Brain (tissue), 1 donor: Measurements from ENCODE around the genes CX3CL1 and USB1.

DNA sequence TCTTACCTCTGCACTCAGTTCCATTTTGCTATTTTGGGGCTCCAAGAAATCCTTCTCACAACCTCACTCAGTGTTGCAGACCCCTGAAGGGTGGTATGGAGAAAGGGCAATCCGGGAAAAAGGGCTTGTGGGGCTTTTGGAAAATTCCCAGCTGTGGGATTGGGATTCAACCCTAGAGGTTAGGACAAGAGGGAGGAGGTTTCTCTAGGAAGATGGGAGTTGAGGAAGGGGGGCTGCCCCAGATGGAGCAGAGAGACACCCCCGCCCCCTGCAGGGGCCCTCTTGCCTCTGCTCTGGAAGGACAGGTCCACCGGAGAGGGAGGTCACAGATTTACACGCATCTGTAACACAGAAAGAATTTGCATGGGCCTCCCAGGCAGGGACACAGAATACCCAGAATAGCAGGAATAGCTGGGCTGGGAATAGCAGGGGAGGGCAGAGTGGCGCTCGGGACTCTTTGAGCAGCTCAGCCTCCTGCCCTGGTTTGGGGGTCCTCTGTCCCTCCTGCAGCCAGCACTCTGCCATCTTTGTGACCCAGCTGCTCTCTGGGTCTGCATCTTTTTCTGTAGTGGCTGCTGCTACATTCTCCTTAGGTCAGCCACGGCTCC is 33.7 kb upstream of the PLLP start:
- RRBS = no CpG with 5 or more reads among the region's 7 CpGs

- RRBS = 0% methylated on average over 2 of the region's 30 CpGs
Observed at GRCh38 chr16:57372075-57373218, at the start of gene CX3CL1. CX3CL1 (plus strand) TSS chr16:57372490.

- RRBS = no CpG with 5 or more reads among the region's 17 CpGs
Observed at GRCh38 chr16:57379224-57380009, 7.1 kb downstream of the CX3CL1 start.

GRCh38 chr16:57384470-57384883 is 12.2 kb downstream of the CX3CL1 start:
- RRBS = no CpG with 5 or more reads among the region's 5 CpGs

GRCh38 chr16:57413202-57414023 is 8.8 kb downstream of the CCL17 start:
- RRBS = 85% methylated on average over 2 of the region's 11 CpGs

- RRBS = no CpG with 5 or more reads among the region's 5 CpGs
Observed at GRCh38 chr16:57486929-57487545, 744 bp upstream of the DOK4 start.

DNA sequence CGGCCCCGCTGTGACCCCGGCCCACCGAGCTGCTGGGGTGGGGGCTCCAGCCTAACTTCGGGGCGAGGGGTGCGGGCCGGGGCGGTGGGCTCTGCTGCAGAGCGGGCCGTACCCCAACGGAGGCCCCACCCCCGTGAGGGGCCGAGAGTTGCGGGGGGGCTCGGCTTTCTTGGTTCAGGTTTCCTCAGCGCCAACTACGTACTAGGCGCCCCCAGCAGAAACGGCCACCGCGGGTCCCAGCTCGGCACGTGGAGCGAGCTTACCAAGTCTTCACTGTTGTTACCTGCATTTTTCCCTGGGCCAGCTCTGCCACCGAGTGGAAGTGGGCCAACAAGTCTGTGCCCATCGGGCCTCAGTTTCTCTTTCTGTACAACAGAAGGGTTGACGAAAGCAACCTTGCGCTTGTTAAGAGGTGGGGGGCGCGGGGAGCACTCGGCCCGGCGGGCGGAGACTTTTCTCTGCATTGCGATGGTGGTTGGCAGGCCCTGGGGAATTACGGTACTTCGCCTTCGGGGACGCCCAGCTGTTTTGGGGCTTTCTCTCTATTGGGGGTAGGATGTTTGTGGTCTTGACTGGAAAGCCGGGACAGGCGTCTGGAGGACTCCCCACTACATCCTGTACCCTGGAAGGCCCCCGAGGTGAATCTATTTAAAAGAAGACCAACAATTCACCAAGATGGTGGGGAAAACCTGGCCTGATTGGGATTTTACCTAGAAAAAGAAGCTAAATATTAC is 473 bp upstream of the CCDC102A start:
- RRBS = under 1% methylated on average over 8 of the region's 43 CpGs

DNA sequence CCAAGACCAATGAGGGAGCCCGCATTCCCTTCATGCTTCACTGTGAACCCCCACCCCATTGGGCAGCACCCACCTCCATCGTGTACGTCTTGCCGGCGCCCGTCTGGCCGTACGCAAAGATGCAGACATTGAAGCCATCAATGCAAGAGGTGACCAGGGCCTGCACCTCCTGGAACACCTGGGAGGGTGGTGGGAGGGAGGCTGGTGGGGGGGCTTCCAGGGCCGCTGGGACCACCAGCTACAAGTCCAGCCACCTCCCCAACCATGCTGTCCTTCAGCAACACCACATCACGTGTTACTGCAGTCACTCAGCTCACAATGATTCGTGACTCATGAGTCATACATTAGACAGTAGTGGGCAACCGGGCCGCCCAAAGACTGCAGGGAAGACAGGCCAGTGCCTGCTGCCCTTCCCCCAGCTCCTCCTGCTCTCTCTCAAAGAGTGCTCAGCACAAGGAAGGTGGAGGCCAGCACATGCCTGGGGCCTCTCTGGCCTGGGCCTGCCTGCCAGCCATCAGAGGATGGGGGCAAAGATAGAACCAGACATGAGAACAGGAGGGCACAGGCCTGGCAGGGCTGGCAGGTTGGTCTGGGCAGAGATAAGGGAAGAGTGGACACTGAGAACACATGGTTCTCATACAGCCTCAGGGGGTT is 28.6 kb downstream of the KATNB1 start:
- RRBS = no CpG with 5 or more reads among the region's 13 CpGs

DNA sequence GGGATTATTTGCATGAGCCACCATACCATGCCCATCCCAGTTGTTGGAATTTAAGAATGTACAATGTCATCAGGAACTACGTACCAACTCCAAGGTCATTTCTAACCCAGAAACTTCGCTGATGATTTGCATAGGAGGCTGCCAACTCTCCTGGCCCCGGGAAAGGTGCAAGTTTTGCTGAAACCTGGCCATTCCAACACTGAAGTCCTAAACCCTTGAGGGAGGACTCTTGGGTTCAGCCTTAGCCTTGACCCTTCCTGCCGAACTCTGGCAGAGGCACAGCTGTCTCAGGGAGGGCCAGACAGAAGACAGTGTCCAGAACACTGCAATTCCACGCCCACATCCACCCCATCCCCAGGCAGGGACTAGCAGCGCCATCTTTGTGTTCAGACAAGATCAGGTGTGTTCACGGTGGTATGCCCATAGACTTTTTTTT is 3.0 kb upstream of the KIFC3 start:
- RRBS = no CpG with 5 or more reads among the region's 7 CpGs

DNA sequence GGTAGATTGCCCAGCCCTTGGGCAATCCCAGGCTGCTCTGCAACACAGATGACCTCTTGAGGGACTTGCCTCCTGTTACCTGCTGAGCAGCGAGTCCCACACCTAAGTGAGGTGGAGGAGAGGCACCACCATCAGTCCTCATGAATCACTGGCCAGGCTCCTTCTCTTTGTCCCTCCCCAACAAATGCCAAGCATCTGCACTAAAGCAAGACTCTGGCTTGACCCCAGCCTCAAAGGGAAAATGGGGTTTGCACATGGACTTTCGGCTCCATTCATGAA is 22.8 kb upstream of the KIFC3 start:
- RRBS = no CpG with 5 or more reads among the region's 2 CpGs

GRCh38 chr16:57959735-57960077 is 11.2 kb downstream of the CNGB1 start:
- RRBS = 65% methylated on average over 2 of the region's 8 CpGs

- RRBS = 2% methylated on average over 25 of the region's 55 CpGs
Observed at GRCh38 chr16:58001088-58001993, at the start of gene USB1. USB1 (plus strand) TSS chr16:58001407.

GRCh38 chr16:58160404-58161650 is 31.6 kb upstream of the CFAP20 start:
- RRBS = no CpG with 5 or more reads among the region's 13 CpGs

- RRBS = no CpG with 5 or more reads among the region's 11 CpGs
Observed at GRCh38 chr16:58243384-58244204, 6.1 kb upstream of the CCDC113 start.

DNA sequence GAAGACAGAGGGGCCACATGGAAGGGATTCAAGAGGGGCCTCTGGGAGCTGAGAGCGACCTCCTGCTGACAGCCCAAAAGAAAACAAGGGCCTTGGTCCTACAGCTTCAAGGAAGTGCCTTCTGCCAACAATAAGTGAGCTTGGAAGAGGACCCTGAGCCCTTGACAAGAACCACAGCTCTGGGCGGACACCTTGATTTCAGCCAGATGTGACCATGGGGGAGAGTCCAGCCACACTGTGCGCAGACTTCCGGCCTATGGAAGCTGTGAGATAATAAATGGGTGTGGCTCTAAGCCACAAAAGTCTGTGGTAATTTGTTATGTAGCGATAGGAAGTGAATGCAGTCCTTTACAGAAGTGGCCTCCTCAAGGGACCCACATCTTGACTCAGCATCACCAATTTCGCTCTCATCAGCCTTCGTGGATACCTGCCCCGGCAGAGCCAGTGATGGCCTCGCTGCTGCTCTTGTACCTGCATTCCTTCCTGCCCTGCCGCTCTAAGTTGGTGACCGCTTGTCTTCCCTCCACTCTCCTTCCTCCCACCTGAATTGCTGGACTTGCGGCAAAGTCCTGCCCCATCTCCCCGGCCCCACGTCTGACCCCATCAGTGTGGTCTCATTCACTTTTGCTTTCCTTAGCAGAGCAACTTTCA is 15.8 kb downstream of the CCDC113 start:
- RRBS = no CpG with 5 or more reads among the region's 14 CpGs

DNA sequence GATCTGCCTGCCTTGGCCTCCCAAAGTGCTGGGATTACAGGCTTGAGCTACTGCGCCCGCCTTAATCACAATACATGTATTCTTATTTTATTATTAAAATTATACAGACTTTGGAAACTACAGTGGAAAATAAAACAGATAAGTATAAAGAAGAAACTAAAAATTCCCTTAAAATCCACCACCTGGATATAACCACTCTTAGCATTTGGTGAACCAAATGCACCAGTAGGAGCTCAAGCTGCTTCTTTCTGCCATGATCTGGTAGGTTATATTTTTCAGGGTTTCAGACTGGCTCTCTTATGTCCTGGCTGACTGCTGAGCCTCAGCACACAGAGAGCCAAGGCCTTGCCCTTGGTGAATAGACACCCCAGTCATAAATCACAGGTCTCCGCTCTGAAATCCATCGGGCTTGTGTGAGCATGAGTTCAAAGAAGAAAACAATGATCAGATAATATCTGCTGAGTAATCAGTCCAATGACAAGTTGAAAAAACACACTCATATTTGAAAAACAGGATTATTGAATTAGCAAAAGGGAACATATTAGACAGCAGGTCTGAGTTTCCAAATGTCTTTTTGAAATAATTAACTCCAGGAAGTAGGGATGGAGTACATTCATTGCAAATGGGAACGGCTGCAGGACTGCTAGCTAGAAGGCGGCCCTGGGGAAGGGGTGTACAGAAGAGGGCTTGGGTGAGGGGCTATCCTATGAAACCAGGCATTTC is 51.1 kb upstream of the NDRG4 start:
- RRBS = no CpG with 5 or more reads among the region's 6 CpGs

DNA sequence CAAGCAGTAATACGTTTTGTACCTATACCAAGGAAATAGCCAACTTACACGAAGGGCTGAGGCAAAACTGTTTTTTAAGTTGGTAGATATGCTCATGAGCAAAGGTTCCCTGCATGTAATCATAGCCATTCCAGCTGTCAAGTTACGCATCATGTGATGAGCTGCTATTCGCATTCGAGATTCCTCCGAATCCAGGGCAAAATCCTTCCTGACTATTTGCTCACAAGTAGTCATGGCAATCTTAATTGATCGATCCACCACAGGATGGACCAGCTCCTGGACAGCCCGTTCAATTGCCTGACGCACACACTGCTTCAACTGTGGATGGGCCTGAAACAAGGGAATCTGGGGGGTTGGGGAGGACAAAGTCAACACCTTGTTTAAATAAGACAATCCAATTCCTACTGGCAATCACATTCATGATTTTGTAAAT is 28.3 kb downstream of the SETD6 start:
- RRBS = no CpG with 5 or more reads among the region's 9 CpGs

GRCh38 chr16:58652760-58653026 is 23.1 kb upstream of the CNOT1 start:
- RRBS = no CpG with 5 or more reads among the region's 2 CpGs

- RRBS = no CpG with 5 or more reads among the region's 7 CpGs
Observed at GRCh38 chr16:58852323-58852861, 118.3 kb upstream of the GOT2 start.

DNA sequence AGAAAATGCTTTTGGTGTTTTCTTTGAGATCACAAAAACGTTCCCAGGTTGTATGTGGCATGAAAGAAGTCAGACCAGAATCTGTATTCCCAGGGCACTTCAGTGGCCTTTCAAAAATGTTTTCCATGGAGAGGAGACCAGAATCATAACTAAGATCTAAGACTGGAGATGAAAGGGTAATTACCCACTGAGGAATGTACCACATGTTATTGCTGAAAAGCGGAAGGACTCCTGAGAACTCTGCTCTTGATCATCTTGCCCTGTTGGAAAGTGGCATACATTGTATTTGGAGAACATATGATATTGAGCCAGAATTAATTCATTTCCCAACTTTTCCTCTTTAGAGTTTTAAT is 1525.5 kb upstream of the GOT2 start:
- RRBS = no CpG with 5 or more reads among the region's 2 CpGs